LHCN-M2 (cell line): ENCODE results near the genes MTA1 and CRIP2.

DNA sequence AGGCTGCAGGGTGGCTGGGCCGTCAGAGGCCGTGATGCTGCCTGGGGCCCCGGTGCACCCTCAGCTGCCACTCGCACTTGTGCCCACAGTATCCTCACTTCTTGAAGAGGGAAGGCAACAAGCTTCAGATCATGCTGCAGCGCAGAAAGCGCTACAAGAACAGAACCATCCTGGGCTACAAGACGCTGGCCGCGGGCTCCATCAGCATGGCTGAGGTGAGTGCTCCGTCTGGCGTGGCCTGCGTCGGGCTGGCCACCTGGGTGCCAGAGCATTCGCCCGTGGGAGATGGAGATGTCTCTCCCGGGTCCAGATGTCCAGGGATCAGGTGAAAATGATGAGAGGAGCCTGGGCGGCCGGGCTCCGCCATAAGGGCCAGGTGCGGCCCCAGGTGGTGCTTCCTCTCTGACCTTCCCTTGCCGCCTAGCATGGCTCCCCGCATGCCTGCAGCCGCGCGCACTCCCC is 40.4 kb downstream of the PACS2 start:
- RAMPAGE, long total RNA: no peak

DNA sequence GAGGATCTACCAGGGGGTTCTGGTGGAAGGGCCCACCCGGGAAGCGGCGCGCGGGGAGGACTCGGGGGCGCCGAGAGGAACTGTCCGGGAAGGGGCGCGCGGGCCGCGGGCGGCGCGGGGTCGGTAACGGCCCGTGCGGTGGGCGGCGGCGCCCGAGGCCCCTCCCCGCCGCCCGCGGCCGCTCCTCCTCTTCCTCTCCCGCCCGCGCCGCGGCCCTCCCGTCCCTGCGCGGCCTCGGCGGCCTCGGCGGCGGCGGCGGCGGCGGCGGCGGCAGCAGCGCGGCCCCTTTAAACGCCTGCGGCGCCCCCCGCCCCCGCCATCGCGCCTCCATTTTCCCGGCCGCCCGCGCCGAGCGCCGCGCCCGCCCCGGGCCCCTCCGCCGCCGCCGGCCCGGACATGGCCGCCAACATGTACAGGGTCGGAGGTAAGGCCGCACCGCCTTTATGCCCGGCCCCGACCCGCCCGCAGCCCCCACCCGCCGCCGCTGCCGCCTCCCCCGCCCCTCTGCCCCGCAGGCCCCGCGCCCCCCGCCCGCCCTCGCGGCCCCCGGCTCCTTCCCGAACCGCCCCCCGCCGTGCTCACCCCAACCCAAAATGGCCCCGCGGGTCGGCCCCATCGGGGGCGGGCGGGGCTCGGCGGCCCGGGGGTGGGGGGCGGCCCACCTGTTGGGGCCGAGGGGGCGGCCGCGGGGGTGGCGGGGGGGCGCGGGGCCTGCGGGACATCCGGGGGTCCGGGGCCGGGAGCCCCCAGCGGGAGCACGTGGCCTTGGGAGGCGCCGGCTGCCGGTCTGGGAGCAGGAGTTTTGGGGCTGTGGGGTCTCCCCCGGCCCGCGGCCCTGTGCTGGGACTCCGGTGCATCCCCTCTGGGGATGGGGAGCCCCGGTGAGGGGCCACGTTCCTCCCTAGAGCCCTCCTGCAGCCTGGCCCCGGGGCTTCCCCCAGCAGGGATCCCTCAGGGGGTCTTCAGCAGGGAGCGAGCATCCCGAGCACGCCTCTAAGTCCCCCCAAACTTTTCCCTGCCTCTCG is at the start of gene MTA1:
MTA1 (plus strand) TSS at position 188 of the 1,025 bp plus-strand sequence.
- RAMPAGE, long total RNA: no peak

DNA sequence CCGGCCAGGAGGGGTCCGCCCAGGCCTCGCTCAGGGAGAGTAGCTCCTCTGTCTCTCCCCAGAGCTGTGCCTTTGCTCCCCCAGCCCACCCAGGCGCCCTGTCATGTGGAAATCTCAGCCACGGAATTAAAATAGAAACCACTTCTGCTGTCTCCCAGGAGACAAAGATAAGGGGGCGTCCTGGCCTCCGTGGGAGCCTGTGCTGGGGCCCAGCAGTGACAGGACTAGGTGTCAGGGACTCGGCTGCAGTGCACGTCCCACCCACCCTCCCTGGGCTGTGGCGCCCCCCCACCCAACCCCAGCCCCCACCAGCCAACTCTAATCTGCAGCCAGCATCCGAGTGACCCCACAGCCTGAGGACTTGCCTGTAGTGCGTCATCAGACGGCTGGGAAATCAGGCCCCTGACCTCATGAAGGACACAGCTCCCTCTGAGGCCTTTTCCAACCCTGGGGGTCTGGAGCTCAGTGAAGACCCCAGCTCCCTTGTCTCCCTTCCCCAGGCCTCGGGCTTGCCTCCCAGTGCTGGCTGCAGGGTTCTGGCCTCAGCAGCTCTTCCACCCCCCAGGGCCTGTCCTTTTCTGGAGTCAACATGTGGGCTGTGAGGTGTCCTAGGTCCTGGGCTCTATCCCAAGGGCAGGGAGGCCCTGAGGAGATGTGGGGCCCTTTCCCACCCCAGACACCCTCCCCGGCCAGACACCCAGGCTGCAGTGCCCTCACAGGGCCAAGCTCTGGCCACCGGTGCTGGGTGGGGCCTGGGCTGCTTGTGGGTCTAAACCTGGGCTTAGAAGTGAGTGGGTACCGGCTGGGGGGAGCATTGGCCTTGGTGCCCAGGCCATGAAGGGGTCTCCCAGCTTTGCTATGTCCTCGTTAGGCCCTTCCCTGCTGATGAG is 3.0 kb upstream of the CRIP2 start:
- RAMPAGE, long total RNA: no peak

GRCh38 chr14:105474438-105474960 is at the start of gene CRIP2:
Gene CRIP2, plus strand, starts transcription at chr14:105474821.
- RAMPAGE, long total RNA: no peak

DNA sequence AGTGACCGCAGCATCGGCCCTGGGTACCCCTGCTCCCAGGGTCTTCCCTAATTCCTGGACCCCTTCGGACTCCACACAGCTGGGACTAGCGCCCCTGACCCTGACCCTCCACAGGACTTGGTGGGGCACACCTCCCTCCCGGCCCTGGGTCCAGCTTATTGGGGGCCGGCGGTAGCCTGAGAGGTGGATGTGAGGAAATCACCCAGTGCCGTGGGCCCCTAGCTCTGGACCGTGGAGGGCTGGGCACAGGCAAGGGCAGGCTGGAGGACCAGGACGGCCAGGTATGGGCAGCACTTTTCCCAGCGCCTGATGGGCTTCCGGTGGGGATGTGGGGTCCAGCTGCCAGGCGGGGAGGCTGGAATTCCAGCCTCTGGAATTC is 4.0 kb upstream of the CRIP1 start:
- RAMPAGE, long total RNA: no peak

DNA sequence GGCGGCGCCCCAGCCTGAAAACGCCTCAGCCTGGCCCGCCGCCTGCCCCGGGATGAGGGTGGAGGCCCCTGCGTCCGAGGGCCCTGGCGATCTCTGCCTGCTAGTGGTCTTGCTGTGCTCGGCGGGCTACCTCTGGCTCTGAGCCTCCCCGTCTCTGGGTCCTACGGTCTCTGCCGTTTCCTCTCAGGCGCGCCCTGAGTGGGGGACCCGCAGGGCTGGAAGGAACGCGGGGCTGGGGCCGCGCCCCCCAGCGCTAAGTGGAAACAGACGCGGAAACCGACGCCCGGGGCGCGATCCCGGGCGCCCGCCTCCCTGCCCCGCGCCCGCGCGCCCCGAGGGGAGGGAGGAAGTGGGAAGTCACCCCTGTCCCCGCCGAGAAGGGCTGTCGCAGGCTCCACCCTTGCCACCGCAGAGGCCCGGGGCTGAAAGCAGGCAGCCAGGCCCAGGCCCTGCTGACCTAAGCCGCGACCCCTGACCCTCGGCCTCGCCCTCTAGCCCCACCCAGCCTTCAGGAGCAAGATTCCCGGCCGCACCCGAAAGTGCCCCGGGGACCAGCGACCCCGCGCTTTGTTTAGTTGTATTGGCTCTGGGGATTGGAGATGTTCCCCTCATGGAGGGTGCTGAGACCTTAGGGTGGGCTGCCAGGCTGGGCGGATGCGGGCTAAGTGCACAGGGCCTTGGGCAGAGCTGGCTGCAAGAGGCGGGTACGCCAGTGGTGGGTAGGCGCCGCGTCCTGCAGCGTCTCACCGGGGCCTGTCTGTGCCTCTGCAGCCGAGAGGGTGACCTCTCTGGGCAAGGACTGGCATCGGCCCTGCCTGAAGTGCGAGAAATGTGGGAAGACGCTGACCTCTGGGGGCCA is 938 bp downstream of the CRIP1 start:
- RAMPAGE, long total RNA: no peak

GRCh38 chr14:105491421-105491859 is 394 bp downstream of the TEDC1 start:
- RAMPAGE, long total RNA: no peak

DNA sequence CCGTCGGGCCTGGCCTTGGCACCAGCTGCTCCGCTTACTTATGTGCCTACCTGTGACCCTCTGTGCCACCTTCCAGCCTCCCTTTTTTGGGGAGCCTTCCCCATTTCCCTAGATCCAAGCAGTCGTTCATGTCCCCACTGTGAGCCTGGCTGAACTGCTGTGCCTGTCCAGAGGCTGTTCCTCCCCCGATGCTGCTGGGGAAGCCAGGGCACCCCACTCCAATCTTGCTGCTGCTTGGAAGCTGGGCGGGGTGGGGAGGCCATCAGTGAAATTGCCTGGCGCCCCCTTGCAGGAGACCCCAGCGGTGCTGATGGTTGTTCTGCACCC is 2.3 kb downstream of the TEDC1 start:
- RAMPAGE, long total RNA: no peak

DNA sequence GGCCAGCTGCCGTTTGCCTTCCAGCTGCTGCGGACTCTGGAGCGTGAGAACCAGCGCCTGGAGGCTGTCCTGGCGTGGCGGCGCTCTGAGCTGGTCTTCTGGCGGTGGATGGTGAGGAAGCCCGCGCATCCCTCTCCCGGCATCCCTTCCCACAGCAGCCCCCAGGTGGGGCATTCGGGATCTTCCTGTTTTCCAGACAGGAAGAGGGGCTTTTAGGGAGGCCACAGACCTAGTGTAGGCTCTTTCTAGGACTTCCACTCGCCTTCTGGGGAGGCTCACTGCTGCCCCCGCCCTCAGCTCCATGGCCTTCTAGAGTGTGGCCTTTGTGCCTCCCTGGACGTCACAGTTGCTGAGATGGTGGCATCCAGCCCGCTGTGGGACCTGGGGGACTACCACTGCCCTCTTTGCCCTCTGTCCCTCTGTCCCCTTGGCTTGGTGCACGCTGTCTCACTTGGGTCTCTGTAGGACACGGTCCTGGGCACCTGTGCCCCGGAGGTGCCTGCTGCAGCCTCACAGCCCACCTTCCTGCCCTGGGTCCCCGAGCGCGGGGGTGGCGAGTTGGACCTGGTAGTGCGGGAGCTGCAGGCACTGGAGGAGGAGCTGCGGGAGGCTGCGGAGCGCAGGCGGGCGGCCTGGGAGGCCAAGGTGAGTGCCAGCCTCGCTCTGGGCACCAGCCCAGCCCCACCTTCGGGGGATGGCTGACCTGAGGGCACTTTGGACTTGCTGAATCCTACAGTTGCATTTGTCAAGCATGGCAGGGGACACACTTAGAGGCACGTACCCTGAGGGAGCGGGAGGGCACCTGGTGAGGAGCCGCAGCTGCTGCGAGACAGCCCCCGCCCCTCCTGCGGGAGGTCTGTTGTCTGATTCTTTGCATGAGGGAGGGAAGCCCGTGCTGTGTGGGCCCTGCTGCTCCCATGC is 6.5 kb downstream of the TEDC1 start:
- RAMPAGE, long total RNA: no peak

GRCh38 chr14:105527759-105528841 is 1.7 kb downstream of the TMEM121 start:
- RAMPAGE, long total RNA: no peak

DNA sequence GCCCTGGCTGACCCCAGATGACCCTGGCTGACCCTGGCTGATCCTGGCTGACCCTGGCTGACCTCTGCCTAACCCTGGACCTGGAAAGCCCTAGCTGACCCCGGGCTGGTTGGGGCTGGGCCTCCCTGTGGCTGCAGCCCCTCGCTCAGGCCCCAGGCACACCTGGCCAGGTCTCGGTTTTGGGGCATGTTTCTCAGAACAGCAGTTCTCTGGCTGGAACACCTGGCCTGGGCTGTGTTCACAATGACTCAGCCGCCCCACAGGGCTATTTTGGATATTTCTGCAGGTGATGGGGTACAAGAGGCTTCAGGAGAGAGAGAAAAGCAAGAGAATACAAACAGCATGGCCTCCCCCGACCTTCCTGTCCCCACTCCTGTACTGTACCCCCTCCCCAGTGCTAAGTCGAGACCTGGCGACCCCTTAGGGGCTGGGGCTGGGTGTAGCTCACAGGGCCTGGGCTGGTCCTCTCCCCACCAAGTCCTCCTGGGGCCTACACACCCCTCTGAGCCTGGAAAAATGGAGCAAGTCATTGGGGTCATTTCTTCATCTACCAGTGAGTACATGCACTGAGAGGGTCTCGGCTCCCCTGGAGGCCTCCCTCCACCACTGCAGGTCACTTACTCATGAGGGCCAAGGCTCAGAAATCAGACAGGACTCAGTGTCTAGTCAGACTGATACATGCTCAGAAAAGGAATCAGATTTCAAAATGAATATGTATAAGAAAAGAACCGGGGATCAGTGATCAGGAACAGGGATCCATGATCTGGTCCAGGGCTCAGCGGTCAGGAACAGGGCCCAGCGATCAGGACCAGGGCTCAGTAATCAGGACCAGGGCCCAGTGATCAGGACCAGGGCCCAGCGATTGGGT is 55.8 kb downstream of the TMEM121 start:
- RAMPAGE, long total RNA: no peak

DNA sequence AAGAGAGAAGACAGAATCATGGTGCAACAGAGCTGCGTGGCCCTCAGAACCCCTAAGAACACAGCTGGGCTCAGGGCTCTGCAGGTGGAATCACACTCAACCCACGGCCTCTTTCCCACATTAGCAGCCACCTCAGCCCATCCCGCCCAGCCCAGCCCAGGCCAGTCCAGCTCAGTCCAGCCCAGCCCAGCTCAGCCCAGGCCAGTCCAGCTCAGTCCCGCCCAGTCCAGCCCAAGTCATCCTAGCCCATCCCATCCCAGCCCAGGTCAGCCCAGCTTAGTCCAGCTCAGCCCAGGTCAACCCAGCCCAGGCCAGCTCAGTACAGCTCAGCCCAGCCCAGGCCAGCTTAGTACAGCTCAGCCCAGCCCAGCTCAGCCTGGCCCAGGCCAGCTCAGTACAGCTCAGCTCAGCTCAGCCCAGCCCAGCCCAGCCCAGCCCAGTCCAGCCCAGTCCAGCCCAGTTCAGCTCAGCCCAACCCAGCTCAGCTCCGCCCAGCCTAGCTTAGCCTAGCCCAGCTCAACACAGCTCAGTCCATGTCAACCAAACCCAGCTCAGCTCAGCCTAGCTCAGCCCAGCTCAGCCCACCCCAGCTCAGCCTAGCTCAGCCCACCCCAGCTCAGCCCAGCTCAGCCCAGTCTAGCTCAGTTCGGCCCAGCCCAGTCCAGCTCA is 183.1 kb downstream of the TMEM121 start:
- RAMPAGE, long total RNA: no peak

DNA sequence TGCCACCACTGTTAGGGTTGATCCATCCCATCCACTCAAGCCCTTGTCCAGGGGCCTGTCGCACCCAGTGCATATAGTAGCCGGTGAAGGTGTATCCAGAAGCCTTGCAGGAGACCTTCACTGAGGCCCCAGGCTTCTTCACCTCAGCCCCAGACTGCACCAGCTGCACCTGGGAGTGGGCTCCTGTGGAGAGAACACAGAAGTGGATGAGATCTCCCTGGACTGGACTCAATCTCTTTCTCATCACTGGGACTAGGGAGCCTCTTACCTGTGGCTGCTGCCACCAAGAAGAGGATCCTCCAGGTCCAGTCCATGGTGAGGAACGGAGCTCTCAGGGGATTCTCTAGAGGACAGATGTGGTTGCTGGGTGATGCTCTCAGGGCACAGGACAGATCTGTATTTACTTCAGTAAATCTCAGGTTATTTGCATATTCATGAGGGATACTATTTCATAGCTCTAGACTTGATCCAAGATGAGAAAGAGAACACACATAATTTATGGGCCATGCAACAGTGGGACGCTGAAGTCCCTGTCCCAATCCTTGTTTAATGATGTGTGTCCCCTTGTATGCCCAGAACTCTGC is 460.4 kb downstream of the TMEM121 start:
- RAMPAGE, long total RNA: no peak

DNA sequence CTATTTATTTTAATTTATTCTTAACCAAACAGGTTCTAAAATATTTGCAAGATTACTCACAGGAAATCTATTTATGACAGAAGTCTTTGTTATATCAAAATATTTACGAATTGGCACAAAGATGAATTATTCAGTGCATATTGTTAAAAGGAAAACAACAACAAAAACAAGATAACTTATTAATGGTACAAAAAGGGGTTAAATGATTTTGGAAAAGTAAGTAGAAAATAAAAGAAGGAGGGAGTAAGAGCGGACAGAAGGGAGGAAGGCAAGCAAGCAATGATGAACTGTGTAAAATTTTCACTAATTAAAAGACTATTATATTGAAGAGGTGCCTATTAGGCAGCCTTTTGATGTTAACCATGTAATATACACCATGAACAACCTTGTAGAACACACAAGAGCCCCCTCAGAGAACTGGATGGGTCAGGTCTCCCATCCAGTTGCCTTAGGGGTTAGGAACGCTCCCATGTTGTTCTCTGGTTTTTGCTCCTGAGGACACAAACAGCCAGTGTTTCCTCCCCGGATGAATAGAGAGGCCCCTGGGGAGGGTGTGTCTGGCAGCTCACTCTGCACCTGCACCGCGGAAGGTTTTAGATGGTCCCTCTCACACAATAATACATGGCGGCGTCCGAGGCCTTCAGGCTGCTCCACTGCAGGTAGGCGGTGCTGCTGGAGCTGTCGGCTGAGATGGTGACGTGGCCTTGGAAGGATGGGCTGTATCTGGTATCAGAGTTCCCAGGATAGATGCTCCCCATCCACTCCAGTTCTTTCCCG is 1324.3 kb downstream of the TMEM121 start:
- RAMPAGE, long total RNA: no peak